Measurements from ENCODE around the gene C2orf78.

- PRO-cap: no peak
Observed at GRCh38 chr2:73069827-73070374, 1.6 kb downstream of the SFXN5 start.

- PRO-cap: bidirectional peak, plus-strand start at chr2:73175924, minus-strand start at chr2:73175719
Observed at GRCh38 chr2:73175519-73176073, 26.8 kb upstream of the NOTO start.

DNA sequence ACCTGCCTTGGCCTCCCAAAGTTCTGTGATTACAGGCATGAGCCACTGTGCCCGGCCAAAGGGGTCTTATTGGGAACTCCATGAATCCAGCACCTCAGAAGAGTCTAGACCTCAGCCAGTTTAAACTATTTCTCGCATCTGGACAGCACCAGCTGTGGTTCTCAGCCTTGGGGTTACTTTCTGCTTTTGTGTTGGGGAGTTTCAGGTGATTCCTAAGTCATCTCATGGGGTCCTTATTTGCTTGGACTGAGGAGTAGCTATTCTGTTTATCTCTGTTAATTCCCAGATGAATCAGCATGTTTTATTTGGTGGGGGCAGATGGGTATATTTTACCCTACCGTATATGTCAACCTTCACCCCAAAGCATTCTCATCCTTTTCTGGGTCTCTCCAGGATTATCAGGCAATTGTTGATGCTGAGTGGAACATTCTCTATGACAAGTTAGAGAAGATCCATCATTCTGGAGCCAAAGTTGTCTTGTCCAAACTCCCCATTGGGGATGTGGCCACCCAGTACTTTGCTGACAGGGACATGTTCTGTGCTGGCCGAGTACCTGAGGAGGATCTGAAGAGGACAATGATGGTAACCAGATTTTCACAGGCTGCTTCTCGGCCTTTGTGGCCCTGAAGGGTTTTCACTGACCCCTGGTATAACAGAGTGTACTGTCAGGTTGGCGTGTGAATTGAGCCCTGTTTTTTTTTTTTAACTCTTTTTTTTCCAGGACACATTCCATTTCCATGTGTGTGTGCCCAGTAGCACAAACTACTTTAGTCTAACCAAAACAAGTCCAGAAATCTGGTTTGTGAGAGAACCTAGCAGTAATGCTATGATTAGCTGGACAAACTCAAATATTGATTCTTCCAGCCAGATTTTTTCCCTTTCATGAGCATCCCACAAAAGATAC lies 14.7 kb downstream of the CCT7 start:
- PRO-cap: no peak

DNA sequence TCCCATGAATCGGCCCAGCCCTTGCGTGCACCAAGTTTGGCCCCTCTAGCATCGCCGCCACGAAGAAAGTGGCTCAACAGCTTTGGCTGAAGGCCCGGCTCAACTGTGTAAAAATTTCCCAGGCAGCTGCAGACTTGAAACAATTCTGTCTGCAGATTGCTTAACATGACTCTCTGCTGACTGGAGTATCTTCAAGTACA lies 32.7 kb downstream of the ALMS1 start:
- PRO-cap: no peak

- PRO-cap: no peak
Observed at GRCh38 chr2:73601060-73601570, 41.1 kb downstream of the NAT8 start.

- PRO-cap: no peak
Observed at GRCh38 chr2:73783968-73784483, at the start of gene C2orf78. TSS of gene C2orf78 (plus strand) at chr2:73784183.

GRCh38 chr2:73925025-73925409 lies 1.7 kb upstream of the DGUOK start:
- PRO-cap: bidirectional peak, plus-strand start at chr2:73925273, minus-strand start at chr2:73925075

DNA sequence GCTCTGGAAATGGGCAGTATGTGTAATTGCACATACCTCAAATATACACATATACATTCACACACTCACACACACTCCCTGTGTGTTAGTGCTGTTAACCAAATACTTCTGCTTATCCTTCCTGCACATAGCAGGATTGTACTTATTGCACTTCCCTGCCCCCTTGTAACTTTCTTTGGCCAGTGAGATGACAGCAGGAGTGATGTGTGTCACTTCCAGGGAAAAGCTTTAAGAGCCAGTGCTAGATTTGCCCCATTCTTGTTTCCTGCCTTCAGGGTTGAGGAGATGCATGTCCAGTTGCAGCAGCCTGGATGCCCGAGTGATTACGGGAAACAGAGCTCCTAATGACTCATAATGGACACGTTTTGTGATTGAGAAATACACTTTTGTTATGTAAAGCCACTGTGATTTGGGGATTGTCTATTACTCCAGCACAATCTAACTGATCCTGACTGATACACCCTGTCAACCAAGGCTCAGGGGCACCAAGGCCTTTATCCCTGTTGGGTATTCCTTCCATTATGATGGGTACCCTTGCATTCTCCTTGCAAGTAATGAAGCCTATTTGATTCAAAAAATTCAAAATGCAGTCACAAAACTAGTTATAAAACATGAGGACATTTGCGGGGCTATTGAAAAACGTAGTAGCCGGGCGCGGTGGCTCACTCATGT lies 5.0 kb upstream of the TET3 start:
- PRO-cap: no peak

GRCh38 chr2:74066494-74066921 lies 81.2 kb downstream of the BOLA3 start:
- PRO-cap: no peak

DNA sequence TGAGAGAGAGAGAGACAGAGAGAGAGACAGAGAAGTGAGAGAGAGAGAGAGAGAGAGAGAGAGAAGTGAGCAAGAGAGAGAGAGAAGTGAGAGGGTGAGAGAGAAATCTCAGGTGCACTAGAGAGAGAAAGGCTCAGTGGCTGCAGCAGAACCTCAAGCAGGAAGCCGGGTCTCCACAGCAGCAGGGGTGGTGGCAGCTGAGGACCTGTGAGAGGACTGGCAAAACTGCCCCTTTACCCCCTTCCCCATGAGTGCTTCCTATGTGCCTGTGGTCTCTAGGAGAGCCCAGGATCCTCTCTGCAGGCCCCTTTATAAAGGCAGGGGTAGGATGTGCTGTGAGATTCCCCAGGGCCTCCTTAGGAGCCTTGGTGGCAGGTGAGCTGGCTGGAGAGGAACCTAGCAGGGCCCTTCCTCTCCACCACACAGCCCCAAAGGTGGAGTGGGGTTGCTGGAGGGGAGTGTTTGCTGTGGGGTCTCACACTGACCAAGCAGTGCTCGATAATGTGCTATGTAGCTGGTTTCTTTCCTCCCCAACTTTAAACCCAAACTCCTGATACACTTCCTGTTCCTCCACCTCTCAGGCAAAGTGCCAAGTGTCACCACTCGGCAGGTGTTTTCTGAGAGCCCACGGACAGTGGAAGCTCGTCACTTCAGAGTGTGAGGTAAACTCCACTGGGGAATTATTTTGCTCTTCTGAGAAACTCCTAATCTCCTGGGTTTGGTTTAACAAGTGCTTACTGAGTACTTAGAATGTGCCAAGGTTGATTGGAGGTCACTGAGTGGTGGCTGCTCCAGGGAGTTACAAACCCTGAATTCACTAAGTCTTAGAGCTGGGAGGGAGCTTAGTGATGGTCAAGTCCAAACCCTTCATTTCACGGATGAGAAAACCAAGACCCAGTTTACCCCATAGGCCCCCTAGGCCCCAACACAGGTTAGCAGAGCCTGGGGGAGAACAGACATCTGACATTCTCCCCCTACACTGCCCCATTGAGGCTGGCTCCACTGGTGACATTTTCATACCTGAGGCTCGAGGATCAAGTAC lies 52.3 kb downstream of the SLC4A5 start:
- PRO-cap: unidirectional peak, plus-strand start at position 160 of the sequence

- PRO-cap: no peak
Observed at GRCh38 chr2:74458648-74459454, 613 bp downstream of the WBP1 start.

GRCh38 chr2:74460941-74461357 lies 2.7 kb downstream of the WBP1 start:
- PRO-cap: no peak

DNA sequence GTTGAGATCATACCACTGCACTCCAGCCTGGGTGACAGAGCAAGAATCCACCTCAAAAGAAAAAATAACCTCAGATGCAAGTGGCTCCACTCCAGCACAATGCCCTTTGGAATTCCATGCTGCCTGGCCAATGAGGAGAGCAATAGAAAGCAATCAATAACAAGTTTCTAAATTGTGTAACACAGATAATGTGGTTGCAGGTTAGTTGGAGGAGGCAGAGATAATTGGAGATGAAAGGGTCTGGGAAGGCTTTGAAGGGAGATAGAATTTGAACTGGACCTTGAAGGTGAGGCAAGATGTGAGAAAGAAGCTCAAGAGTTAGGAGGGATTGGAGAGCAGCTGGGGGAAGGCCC lies 6.1 kb downstream of the TTC31 start:
- PRO-cap: no peak

- PRO-cap: no peak
Observed at GRCh38 chr2:74489993-74490794, 7.3 kb downstream of the TTC31 start.

- PRO-cap: no peak
Observed at GRCh38 chr2:74540116-74540484, 10.4 kb downstream of the HTRA2 start.

GRCh38 chr2:74559583-74560456 lies 5.3 kb downstream of the DOK1 start:
- PRO-cap: no peak

- PRO-cap: no peak
Observed at GRCh38 chr2:74891111-74892127, 57.5 kb downstream of the HK2 start.

DNA sequence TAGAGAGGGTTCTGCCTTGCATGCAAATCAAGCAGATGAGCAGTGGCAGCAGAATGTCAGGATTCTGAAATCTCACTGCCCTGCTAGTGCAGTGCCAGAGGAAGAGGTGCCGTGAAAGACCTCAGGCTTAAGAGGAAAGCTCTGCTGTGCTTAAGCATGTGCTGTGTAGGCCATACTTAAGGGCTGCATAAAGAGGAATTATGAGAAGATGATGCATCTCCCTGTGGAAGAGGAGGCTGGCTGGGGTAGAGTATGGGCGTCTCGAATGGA lies 132.0 kb downstream of the EVA1A start:
- PRO-cap: no peak

GRCh38 chr2:75521506-75521907 lies 39.2 kb downstream of the EVA1A start:
- PRO-cap: no peak

DNA sequence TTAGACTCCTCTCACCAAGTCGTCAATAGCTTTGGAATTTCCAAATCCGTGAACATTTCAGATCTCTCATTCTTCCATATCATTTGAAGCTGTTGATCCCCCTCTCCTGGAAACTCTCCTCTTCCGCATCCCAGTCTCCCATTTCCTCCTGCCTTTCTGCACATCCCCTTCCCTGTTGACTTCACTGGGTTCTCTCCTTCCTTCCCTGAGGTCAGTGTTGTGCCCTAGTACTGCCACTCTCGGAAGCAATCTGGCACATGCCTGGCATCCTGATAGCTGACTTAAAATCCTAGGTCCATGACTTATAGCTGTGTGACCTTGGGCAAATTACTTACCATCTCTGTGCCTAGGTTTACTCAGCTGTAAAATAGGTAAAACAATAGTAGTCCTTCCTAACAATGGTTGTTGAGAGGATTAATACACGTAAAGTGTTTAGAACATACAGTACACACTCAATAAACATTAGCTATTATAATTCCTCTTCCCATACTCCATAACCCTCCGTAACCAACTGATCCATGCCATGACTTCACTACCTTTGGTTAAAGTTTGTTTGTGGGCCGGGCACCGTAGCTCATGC lies 9.3 kb downstream of the EVA1A start:
- PRO-cap: no peak

Measured in colonic mucosa (tissue), 1 donor.